A549 (cell line): ENCODE data around the gene SLC24A1.

DNA sequence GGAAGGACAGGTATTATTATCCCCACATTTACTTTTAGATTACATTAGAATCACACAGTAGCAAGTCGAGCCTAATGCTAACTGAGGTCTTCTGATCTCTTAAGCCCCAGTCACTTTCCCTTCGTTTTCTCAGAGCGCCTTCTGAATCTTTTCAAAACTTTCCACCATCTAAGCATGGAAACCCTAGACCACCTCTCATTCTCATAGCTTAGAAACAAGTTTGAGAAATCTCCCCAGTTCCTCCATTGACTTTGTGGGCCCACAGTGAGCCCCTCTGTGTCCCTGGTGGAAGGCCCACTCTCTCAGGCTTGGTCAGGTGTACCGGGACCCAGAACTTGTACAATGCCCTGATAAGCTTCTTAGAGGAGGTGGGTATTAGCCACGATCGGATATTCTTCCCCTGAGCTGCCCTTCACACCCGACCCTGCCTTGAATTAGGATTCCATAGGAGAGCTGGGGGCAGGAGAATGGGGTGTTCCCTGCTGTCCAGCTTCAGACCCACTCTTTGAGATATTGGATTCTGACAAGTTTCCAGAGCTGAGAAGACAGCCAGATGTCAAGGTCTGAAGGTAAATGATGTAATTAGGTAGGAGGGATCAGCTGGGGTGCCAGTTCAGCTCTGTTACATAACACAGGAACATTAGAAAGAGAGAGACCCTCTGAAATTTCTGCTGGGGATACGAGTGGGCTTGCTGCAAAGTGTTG, at the start of gene SLC24A1:
Gene SLC24A1 (plus strand): TSS at position 415 of the 705 bp plus-strand sequence.
- PRO-cap, result no peak
CAGE:
- cytosol, long polyA plus RNA, result no peak
- long polyA plus RNA, result no peak
- nucleus, long polyA plus RNA, result no peak

GRCh38 chr15:65689774-65690331, 68.1 kb downstream of the SLC24A1 start:
- PRO-cap, result no peak
CAGE:
- cytosol, long polyA plus RNA, result no peak
- long polyA plus RNA, result no peak
- nucleus, long polyA plus RNA, result no peak

GRCh38 chr15:65791664-65791954, 484 bp downstream of the DENND4A start:
- PRO-cap, result no peak
CAGE:
- cytosol, long polyA plus RNA, result no peak
- long polyA plus RNA, result no peak
- nucleus, long polyA plus RNA, result no peak

- PRO-cap, result no peak
CAGE:
- cytosol, long polyA plus RNA, result no peak
- long polyA plus RNA, result no peak
- nucleus, long polyA plus RNA, result no peak
Measured at GRCh38 chr15:65819539-65820217, 27.6 kb upstream of the DENND4A start.

DNA sequence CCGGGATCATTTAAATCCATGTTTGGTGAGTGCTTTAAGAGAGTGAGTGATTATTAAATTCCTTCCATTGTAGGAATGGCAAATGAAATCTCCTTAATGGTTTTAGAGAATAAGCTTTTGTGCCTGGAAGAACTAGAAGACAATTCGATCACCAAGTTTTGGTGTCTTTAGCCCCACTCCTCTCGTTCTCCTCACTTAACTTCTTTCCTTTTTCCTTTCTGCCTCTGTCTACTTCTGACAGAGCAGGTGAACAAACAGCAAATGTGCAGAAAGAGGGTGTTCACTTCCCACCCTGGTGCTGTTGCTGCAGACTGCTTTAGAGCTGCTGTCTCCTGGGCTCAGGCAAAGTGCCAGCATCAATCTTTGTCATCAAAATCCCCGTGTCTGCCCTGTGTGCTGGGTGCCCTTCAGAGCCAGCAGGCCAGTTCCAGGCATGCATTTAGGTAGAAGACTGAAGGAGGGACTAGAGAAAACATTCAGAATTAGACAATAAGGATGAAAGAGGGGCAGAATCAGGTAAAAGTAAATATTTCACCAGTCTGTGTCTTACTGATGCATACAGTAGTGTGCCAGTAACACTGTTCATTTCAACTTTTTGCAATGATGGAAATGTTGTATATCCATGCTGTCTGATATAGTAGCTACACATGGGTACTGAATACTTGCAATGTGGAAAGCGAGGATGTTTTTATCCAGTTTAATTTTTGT, 35.4 kb upstream of the RAB11A start:
- PRO-cap, result no peak
CAGE:
- cytosol, long polyA plus RNA, result no peak
- long polyA plus RNA, result no peak
- nucleus, long polyA plus RNA, result no peak

GRCh38 chr15:65862872-65863301, 6.4 kb upstream of the RAB11A start:
- PRO-cap, result no peak
CAGE:
- cytosol, long polyA plus RNA, result no peak
- long polyA plus RNA, result no peak
- nucleus, long polyA plus RNA, result no peak

DNA sequence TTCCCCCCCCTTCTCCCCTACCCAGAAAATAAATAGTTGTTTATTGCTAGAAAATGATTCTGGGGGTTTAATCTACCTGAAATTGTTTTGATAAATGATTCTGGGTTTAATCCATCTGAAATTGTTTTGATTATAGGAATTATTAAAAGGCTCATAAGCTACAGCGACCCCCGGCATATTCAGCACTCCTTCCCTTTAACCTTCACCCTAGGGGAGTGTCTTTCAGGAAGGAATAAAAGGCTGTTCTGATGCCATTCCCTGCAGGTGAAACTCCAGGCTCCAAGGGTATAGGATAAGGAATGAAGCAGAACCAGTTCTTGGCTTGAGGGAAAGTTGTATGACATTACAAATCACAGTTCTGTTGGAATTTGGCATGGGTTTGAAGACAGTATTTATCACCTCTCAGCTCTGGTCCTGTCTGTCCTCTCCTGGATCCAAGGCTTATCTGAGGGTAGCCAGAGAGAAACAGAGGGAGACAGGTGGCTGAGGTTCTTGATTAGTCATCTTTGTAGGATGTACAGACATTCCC, 37.0 kb downstream of the RAB11A start:
- PRO-cap, result no peak
CAGE:
- cytosol, long polyA plus RNA, result no peak
- long polyA plus RNA, result no peak
- nucleus, long polyA plus RNA, result no peak

- PRO-cap, result no peak
CAGE:
- cytosol, long polyA plus RNA, result no peak
- long polyA plus RNA, result no peak
- nucleus, long polyA plus RNA, result no peak
Measured at GRCh38 chr15:66472123-66472695, 25.4 kb downstream of the SNAPC5 start.

DNA sequence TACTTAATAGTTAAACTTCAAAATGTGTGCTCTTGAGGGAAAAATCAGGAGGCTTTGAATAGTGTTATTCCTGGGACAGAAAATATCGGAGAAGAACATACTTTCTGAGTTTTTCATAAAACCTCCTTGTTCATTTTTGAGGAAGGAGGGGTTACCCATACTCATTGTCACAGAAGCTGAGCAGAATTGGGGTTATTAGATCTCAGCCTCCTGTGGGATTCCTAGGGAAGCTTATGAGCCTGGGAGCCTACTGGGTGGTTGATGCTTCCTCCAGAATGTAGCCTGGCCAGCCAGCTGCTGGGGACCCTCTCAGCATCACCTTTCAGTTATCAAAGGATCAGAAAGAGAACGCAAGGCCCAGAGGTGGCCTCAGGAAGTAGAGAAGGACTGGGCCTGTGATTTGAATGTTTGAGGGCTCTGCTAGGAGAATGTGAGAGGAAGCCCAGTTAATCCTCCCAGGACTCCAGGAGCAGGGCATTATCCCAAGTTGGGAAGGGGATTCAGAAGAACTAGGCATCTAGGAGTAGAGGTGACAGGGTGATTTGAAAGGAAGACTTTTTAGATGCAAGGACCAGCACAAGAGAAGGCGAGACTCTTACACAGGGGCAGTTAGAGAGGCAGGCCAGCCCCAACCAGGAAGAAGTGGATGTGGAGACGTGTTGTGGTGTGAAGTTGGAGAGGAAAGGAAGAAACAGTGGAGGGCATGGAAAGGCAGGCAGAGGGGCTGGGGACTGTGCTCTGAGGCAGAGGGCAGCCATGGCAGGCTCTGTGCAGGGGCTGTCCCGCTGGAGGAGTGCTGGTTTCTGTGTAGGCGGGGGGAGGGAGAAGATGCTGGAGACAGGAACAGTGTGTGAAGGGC, 21.4 kb downstream of the SNAPC5 start:
- PRO-cap, result no peak
CAGE:
- cytosol, long polyA plus RNA, result no peak
- long polyA plus RNA, result no peak
- nucleus, long polyA plus RNA, result no peak

DNA sequence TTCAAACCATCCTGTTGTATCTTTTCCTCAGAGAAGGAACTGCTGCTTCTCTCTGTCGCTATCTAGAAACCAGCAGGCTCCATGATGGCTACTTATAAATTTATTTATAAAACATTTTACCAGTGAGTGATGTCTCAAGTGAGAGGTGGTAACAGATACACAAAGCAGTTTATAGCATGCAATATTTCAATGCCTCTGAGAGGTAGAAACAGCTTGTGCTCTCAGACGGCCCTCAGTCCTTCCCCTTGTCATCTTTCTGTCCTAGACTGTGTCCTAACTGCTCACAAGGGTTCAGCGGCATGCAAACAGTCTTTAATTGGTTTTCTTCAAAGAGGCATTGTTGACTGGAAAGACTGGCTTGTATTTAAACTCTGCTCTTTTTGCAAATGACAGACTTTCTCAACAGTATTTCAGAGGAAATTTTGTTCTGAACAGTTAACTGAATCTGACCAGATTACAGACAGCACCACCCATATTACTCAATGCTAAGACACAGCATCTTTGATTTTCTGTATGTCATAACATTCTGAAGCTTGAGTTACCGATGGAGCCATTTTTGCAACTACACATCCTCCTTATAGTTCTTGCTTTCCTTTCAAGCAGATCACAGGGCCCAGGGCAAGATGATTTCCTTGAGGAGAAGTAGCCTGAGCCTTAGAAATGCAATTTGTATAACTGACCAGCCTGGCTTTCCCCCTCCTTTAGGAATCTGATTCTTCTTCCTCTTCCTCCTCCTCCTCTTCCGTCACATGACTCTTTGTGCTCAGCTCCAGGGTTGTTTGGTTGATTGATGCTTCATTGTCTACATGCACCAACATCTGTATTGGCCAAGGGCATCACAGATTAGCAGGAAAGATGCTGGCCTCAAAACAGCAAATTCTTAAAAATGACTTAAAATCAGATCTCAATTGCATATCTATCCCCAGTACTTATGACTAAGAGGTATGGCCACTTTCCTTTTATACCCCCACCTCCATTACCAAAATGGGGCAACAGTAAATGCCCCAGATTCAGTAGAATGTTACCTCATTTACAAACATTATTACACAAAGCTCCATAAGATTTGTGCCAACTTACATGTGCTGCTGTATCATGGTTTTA, 3.5 kb downstream of the SNAPC5 start:
- PRO-cap, result no peak
CAGE:
- cytosol, long polyA plus RNA, result no peak
- long polyA plus RNA, result no peak
- nucleus, long polyA plus RNA, result no peak

DNA sequence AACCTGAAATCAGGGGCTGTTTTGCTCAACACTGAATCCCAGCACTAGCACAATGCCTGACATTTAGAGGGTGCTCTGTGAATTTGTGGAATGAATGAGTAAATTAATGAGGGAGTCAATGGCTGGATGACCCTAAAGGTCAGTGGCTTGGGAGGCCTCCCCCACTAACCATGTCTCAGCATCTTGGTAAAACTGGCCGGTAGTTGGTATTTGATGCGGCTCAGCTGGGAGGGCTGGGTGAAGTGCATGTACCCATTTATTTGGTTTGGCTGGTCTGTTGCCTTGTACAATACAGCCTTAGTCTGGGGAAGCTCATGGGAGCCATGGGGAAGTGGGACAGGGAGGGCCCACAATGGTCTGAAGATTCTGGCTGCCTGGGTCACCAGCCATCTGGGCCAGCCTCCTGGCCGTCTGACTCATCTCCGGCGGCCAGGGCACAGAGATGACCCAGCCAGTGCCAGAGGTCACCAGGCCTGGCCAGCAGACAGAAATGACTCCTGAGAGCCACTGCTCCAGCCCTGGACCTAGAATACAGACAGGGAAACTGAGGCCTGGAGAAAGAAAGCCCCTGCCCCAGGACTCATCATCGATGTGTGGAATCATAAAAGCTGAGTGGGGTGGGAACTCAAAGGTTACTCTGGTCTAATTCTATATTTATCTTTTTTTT, 51.6 kb upstream of the SMAD6 start:
- PRO-cap, result unidirectional peak, plus-strand start at position 287 of the sequence
CAGE:
- cytosol, long polyA plus RNA, result no peak
- long polyA plus RNA, result no peak
- nucleus, long polyA plus RNA, result no peak

DNA sequence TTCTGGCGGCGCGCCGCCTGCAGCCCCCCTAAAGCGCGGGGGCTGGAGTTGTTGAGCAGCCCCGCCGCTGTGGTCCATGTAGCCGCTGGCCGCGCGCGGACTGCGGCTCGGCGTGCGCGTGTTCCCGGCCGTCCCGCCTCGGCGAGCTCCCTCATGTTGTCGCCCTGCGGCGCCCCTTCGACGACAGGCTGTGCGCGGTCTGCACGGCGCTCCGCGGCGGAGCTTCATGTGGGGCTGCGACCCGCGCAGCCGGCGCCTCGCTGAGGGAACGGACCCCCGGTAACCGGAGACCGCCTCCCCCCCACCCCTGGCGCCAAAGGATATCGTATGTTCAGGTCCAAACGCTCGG, 870 bp downstream of the SMAD6 start:
- PRO-cap, result no peak
CAGE:
- cytosol, long polyA plus RNA, result no peak
- long polyA plus RNA, result no peak
- nucleus, long polyA plus RNA, result no peak

GRCh38 chr15:66703542-66704510, 1.8 kb downstream of the SMAD6 start:
- PRO-cap, result no peak
CAGE:
- cytosol, long polyA plus RNA, result no peak
- long polyA plus RNA, result no peak
- nucleus, long polyA plus RNA, result no peak

DNA sequence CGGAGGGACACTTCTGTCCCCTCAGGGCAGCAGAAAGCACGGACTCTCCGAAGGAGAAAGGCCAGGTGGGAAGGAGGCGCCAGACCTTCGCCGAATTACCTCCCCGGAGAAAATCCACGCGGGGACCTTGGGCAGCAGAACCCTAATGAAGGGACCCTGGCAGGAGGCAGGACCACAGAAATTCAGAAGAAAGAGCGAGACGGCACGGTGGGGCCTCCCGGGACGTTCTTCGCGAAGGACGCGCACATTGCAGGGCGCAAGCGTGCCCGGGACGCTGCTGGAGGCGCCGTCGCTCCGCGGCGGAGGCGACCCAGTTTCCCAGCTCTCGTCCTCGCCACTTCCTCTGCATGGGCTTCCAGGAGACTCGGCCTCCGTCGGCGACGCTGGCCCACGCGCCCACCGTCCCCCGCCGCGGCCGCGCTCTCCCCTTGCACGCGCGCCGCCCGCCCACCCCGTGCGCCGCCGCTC, 31.9 kb upstream of the SMAD3 start:
- PRO-cap, result no peak
CAGE:
- cytosol, long polyA plus RNA, result no peak
- long polyA plus RNA, result no peak
- nucleus, long polyA plus RNA, result no peak

DNA sequence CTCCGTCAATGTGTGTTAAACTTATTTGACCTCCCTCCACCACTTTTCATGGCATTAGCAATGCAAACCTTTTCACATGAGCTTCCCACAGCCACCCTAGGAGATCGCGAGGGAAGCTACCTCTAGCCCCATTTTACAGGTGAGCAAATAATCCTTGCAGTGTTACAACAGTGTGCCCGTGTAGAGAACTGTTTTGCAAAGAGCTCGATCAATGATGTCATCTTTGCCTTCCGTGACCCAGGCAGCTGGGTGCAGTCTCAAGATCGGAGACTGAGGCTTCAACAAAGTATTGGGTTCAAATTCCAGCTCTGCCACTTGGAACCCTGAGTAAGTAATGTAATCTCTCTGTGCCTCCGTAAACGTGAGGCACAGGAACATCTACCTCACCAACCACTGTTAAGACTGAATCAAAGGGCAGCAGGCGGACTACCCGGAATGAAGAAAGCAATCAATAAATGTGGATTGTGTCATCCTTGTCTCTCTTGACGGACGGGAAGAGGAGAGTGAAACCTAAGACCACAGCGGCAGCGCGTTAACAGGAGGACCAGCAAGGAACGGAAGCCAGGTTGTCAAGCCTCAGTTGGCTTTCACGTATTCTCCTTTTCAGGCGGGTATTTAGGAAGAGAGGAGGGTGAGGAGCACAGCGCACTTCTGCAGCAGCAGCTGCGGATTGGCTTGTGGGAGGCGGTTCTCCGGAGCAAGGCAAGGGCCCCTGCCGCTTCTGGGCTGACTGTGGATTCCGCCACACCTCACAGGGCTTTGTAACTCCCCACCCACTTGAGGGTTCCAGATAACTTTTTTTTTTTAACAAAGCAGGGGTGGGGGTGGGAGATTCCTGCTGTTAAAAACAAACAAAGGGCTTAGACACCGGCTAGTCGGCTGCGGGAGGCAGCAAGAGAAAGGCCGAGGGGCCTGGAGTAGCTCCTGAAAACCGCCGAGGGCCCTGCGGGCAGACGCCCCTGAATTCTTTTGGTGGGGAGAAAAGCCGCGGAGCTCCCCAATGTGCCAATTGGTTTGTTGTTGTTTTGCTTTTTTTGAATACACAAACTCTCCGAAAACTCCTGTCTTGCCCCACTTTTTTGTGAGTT, 1.4 kb upstream of the SMAD3 start:
- PRO-cap, result no peak
CAGE:
- cytosol, long polyA plus RNA, result no peak
- long polyA plus RNA, result start-site peak on the plus strand centred at position 414 of the sequence, 332 bp wide, 25 and 32 reads in 2 replicates
- nucleus, long polyA plus RNA, result no peak

GRCh38 chr15:67142669-67143115, 77.3 kb downstream of the SMAD3 start:
- PRO-cap, result no peak
CAGE:
- cytosol, long polyA plus RNA, result no peak
- long polyA plus RNA, result no peak
- nucleus, long polyA plus RNA, result no peak

- PRO-cap, result no peak
CAGE:
- cytosol, long polyA plus RNA, result no peak
- long polyA plus RNA, result no peak
- nucleus, long polyA plus RNA, result no peak
Measured at GRCh38 chr15:67175505-67176517, 78.7 kb downstream of the AAGAB start.

GRCh38 chr15:67571116-67571586, 28.6 kb downstream of the MAP2K5 start:
- PRO-cap, result no peak
CAGE:
- cytosol, long polyA plus RNA, result no peak
- long polyA plus RNA, result no peak
- nucleus, long polyA plus RNA, result no peak

- PRO-cap, result no peak
CAGE:
- cytosol, long polyA plus RNA, result no peak
- long polyA plus RNA, result no peak
- nucleus, long polyA plus RNA, result no peak
Measured at GRCh38 chr15:67746441-67746956, 78.8 kb upstream of the SKOR1 start.

- PRO-cap, result unidirectional peak, plus-strand start at chr15:67840370; bidirectional peak, plus-strand start at chr15:67840710, minus-strand start at chr15:67840707
CAGE:
- cytosol, long polyA plus RNA, result no peak
- long polyA plus RNA, result no peak
- nucleus, long polyA plus RNA, result no peak
Measured at GRCh38 chr15:67840224-67841171, 15.2 kb downstream of the SKOR1 start.